UCH-1 (cell line): ENCODE measurements around a stretch of chr2.

- RRBS, result no CpG with 5 or more reads among the region's 5 CpGs
These were observed 109.1 kb downstream of the MREG start for GRCh38 chr2:215904316-215904642.

DNA sequence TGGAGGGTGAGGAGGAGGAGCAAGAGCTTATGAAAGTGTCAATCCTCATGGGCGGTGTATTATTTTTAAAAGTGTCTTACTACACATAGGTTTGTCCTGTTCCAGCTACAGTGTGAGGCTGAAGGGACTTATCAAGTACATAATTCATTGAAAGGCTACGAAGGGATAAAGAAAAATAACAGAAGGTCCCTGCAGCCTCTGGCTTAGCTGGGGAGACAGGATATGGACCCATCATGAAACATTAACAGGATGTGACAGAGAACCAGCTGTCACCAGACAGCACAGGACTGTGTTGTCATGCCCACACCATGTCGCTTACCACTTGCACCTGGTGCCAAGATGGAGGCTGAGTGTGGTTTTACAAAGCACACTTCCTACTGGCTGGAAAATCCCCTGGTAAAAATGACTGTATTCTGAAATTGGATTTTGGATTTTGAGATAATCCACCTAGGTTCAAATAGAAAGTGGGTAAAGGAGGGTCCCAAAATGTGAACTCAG is 2.6 kb upstream of the MREG start:
- RRBS, result no CpG with 5 or more reads among the region's 3 CpGs

DNA sequence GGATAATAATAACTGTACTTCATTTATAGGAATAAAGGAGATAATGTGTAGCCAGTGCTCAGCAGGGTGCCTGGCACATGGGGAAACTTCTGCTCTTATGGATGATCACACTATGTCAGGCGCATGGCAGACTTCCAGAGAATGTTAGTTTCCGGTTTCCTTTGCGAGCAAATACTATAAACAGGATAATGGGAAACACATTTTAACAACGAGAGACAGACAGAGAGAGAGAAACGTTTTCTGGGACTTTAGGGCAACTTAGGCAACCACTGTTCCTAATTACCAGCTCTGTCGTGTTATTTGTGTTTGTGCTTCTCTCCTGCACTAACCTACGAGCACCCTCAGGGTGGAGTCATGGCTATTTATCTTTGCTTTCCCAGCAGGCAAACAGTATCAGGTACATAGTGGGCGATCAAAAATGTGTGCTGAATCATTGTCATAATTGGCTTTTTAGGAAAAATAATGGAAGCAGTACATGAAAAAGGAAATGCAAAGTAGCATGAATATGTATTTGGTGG is 36.9 kb upstream of the IGFBP2 start:
- RRBS, result no CpG with 5 or more reads among the region's 8 CpGs

GRCh38 chr2:216660515-216660808 is 27.2 kb downstream of the IGFBP2 start:
- RRBS, result no CpG with 5 or more reads among the region's 9 CpGs

DNA sequence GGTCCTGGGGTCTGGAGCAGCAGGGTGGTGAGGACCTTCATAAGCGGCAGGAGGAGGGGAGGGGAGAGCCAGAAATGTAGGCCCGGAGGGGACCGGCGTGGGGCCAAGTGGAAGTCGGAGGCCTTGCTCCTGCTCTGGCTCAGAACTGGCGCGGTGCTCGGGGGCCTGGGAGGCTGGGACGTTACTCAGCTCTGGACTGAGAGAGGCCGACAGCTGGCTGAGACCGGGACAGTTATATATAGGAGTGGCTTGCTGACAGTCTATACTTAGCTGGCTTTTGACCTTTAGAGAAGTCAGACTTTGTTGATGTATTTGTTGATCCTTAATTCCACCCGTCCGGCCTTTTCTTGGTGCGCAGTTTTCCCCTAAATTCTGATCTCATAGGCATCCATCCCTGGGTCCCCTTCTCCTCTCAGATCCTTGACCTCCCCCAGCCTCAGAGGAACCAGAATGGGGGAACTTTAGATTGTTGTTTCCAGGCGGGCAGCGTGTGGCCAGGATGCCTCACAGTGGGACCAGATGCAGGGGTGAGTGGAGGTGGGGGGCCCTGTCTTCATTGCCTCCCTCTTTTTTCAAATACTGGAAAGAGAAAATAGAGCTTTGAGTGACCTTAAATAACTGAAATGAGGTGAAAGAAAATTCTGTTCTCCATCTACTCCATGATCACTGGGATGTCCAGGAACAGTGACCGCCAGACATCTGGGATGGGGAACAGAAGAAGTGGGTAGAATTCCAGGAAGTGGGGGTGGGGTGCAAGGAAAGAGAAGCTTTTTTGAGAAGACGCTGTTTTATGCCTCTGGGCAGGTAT is 15.5 kb downstream of the IGFBP5 start:
- RRBS, result no CpG with 5 or more reads among the region's 18 CpGs

GRCh38 chr2:216713506-216714259 is 18.3 kb upstream of the IGFBP5 start:
- RRBS, result no CpG with 5 or more reads among the region's 7 CpGs

- RRBS, result no CpG with 5 or more reads among the region's 10 CpGs
These were observed 45.4 kb upstream of the IGFBP5 start for GRCh38 chr2:216740397-216741487.

GRCh38 chr2:216775044-216775597 is 79.8 kb upstream of the IGFBP5 start:
- RRBS, result no CpG with 5 or more reads among the region's 7 CpGs

- RRBS, result no CpG with 5 or more reads among the region's 5 CpGs
These were observed 67.8 kb downstream of the TNP1 start for GRCh38 chr2:216792000-216792570.

GRCh38 chr2:216829190-216829714 is 30.6 kb downstream of the TNP1 start:
- RRBS, result no CpG with 5 or more reads among the region's 6 CpGs

- RRBS, result no CpG with 5 or more reads among the region's 9 CpGs
These were observed 388.6 kb upstream of the TNP1 start for GRCh38 chr2:217248160-217249114.

DNA sequence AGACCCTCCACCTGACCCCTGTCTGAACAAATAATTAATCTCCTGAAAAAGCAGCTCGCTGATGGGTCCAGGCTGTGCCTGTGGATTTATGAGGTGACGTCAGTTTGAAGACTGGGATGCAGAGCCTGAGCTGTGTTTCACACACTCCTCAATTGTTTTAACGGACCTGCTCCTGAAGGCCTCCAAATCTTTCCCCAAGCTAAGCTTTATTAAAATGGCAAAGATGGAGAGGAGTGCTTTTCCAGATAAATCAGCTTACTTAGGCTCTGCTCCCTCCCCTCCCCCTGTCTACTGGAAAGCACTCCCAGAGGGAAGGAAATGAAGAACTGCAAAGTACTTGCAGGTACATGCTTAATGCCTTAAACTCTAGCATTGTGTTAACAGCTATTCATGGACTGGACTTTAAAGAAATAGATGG is 390.3 kb upstream of the TNP1 start:
- RRBS, result no CpG with 5 or more reads among the region's 3 CpGs

- RRBS, result no CpG with 5 or more reads among the region's 5 CpGs
These were observed 528.1 kb upstream of the TNP1 start for GRCh38 chr2:217387821-217388458.

DNA sequence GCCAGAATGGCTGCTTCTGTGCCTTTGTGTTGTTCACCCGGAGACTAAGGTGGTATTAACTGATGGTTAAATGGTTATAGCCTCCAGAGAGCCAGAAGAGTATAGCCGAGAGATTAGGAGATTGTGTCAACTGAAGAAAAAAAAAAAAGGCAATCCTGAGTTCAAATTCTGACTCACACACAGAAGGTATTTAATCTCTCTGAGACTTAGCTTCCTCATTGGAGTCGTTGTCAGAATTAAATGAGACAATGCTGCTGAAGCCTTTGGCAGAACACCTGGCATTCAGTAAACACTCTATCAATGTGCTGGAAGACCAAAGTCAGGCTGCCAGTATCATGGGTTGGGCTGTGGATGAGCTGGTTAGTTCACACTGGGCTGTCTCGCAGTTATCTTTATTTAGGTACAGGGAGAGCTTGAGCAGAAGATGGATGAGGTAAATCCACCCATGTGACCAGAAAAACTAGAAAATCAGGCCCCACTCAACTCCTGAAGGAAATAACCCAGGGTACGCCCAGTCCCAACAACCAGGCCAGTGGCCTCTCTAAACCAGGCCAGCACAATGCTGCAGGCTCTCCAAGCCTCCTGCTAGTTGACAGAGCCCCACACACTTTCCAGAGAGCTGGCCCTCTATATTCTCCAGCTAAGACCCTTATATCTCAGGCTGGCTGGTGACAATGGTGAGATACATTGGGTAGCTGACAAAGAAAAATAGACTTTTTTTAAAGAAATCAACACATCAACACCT is 330.4 kb downstream of the TNS1 start:
- RRBS, result no CpG with 5 or more reads among the region's 5 CpGs

GRCh38 chr2:217747625-217748280 is 255.0 kb downstream of the TNS1 start:
- RRBS, result 14% methylated on average over 2 of the region's 8 CpGs

DNA sequence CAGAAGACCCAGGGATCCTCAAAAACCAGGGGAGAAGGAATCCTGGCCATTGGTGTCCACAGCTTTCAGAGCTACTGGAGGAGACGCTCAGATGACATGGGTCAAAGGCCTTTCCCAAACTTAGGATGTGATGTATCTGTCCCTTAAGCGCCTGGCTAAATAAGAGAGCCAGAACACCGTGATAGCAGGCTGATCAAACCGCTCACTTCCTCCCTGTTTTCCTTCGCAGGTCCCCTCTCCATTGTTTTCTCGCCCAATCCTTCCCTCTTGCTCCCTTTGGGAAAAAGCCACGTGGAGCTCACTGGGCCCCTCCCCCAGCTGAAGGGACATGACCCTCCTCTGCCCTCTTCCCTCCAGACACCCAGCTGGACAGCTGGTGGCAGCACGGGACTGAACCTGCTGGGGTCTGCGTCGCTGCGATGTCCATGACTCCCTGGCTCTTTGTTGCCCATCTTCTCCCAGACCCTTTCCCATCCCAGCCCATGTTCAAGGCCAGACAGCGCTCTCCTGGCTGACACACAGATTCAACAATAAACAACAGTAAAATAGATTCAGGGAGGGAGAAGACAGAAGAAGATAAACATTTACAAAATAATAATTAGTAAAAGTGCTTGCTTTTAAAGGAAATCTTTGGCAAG is 201.6 kb downstream of the TNS1 start:
- RRBS, result no CpG with 5 or more reads among the region's 12 CpGs

DNA sequence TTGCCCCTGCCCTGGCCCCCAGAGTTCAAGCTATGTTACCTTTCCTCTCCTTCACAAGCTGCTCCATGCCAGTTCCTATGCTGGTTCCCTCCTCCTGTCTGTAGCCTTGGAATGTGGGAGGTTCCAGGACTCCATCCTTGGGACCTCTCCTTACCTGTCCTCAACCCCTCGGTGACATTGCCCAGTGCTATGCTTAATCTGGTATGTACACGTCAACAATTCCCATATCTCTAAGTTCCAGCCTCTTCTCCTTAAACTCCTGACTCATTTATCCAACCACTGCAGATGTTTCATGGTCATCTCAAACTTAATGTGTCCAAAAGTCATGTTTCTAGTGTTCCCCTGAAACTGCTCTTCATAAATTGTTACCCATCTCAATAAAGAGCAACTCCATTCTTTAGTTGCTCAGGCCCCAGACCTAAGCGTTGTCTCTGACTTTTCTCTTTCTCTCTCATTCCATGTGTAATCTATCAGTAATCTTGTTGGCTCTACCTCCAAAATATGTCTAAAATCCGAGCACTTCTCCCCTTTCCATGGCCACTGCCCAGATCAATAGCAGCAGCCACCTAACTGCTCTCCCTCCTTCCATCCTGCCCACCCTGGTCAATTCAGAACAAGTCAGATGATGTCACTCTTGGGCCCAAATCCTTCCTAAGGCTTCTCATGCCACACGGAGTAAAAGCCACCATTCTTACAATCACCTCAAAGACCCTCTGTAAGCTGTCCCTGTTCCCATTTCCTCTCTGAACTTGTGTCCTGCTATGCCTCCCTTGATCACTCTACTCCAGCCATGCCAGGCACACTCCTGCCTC is 160.6 kb downstream of the TNS1 start:
- RRBS, result no CpG with 5 or more reads among the region's 5 CpGs

GRCh38 chr2:217865984-217867044 is 136.5 kb downstream of the TNS1 start:
- RRBS, result no CpG with 5 or more reads among the region's 5 CpGs

DNA sequence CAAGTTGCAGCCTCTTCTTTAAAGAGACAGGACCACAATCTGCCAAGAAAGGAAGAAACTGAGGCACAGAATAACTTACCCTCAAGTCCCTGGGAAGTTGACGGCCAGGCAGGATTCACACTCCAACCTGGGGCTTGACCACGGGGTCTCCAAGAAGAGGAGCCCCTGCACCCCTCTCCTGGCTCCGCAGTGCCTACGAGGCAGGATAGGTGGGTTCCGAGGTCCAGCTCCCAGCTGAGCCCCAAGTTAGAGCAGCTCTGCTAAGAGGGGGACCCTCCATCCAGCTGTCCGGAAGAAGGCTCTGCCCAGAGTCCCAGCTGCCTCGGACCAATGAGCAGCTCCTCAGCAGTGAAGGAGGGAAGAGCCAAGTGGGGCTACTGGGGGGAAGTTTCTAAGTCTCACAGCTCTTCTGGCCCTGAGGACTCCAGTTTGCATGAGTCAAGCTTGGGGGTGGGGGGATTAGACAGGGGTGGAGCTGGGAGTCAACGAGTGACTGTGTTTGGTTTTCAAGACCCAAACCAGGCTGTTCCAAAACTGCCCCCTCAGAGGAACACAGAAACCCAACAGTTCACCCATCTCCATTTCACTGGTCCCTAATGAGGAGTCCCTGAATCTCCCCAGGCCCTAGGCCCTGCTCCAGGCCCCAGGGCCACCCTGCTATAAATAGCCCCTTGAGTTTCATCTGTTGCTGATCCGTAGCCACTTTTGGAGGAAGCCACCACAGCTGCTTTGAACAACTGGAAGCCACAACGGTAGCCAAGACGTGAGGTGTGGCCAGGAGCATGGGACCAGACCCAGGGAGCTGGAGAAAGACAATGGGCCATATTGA is 101.0 kb downstream of the TNS1 start:
- RRBS, result no CpG with 5 or more reads among the region's 11 CpGs

- RRBS, result no CpG with 5 or more reads among the region's 7 CpGs
These were observed 96.0 kb downstream of the TNS1 start for GRCh38 chr2:217906727-217907363.